Measurements from ENCODE around the genes PCSK5 and RFK.

DNA sequence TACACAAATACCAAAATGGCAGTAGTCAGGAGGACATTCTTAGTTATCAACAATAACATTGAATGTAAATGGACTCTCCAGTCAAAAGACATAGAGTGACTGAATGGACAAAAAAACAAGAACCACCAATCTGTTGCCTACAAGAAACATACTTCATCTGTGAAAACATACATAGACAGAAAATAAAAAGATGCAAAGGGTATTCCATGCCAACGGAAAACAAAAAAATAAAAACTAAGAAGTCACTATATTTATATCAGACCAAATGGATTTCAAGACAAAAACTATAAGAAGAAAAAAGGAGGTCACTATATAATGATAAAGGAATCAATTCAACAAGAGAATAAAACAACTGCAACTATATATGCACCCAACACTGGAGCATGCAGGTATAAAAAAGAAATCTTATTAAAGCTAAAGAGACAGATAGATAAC is 479.4 kb upstream of the RORB start:
- RRBS, result no CpG with 5 or more reads among the region's 1 CpG

GRCh38 chr9:74245695-74246316 is 251.3 kb upstream of the RORB start:
- RRBS, result no CpG with 5 or more reads among the region's 2 CpGs

DNA sequence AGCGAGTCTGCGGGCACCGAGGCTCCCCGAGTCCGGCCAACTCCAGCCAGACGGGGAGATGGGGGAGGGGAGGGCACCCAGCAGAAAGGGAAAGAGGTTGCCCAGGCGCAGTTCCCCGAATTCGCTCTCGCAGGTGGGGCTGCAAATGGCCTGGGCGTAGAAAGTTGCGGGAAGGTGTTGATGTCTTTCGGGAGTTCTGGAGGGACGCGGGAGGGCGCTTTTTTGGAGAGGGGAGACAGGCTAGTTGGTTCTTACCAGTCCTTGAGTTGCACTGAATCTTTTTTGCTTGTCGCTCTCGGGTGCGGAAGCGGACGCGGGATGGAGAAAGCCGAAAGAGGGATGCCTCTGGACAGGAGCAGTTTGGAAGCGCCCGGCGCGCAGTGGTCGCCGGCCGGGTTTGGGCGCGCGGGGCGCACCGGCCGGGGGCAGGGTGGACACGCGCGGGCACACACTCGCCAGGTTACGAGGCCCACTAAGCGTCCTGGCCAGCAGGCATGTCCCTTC is 904 bp downstream of the RORB start:
- RRBS, result no CpG with 5 or more reads among the region's 42 CpGs

- RRBS, result no CpG with 5 or more reads among the region's 14 CpGs
Observed at GRCh38 chr9:74770911-74771422, 116.8 kb downstream of the TRPM6 start.

GRCh38 chr9:75053755-75054384 is 25.8 kb upstream of the CARNMT1 start:
- RRBS, result no CpG with 5 or more reads among the region's 4 CpGs

DNA sequence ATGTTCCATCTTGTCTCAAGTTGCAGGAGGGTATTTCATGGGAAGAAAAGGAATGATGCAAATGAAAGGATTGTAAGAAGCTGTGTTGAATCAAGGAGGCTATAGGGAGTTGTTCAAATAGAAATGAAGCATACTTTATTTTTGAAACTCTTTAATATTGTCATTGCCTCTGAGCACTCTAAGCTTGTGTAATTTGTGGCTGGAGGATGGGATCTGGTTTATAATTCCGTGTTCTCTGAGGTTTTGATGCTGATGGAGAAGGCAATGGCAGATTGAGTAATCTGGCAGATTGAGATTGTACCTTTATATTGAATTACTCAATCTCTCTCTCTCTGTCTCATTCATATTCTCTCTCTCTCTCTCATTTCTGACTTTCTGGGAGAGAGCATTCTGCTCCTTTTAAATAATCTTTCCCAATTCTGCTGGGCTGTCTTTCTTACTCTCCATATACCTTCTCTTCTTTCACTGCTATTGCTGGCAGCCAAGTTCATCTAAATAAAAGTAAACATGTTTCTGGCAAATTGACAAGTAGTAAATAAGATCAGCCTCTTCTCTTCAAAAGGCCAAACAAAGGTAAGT is 288.6 kb downstream of the OSTF1 start:
- RRBS, result no CpG with 5 or more reads among the region's 1 CpG

DNA sequence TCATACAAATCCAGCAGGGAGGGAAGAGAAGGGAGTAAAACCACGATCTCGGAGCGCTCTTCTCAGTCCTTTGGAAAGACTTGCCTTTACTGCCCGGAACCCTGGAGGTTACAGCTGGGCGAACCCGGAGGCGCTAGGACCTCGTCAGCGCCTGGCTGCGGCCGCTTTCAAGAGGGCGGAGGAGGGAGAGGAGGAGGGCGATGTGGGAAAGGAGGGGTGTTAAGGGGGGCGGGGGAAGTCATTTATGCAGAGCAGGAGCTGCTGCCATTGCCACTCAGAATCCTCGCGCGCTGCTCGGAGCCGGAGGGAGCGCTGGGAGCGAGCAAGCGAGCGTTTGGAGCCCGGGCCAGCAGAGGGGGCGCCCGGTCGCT is at the start of gene PCSK5:
Gene PCSK5 (plus strand): TSS at position 270 of the 371 bp plus-strand sequence.
- RRBS, result 4% methylated on average over 8 of the region's 27 CpGs

DNA sequence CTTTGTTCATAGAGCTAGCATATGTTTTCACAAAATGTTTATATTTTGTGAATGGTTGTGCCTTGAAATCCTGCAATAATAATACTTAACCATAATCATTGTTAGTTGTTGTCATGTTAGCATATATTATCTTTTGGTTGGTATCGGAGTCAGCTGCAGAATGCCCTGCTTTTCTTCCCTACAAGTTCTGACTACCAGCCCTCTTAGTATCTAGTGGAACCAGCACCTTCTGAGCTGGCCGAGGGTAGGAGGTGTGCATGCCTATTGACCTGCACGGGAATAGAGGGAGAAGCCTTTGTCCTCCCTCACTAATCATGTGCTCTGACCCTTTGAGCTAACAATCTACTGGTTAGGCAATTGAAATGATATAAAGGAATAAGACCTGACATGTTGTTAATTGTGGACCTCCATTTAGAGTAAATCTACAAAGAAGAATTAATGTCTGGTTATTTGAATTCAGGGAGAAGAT is 4.1 kb downstream of the PCSK5 start:
- RRBS, result no CpG with 5 or more reads among the region's 3 CpGs

DNA sequence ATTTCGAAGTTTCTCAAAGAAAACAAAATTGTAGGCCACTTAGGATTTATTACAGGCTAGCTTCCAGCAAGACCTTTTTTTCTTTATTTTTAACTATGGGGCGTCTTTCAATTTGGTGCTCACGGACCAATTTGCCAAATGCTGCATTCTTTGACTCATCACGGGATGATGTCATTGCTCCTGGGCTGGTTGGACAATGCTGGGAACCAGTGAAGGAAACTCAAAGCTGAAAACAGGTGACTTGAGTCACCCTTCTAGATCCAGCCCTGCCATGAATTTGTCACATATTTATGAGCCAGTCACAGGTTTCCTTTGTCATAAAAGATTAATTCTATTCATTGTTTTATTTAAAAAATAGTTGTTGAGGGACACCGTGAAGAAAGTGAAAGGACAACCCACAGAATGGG is 13.5 kb downstream of the PCSK5 start:
- RRBS, result no CpG with 5 or more reads among the region's 5 CpGs

DNA sequence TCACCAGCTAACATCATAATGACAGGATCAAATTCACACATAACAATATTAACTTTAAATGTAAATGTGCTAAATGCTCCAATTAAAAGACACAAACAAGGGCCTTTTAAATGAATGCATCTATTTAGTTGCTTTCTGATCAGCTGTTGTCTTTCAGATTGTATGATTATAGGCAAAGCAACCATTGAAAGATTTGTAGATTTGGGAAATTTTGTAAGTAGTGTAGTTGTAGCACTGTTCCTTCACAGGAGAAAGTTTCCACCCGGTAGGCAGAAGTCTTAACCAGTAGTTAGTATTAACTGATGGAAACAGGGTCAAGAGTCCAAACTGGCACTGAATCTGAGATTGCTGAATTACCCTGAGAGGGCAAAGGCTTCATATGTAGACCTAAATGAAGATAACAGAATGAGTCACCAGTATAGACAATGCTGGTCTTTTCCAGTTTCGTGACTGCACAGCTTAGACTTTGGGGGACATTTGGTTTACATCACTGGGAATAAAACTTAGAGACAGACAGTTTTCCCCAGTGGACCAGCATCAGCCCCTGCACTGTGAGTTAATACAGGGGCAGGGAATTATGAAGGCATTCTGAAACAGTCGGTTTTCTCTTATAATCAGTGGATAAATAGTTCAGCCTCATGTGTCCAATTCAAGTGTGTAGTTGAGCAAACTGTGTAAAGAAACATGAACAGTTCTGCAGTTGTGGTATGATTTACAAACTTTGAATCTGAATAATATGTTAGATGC is 60.5 kb downstream of the PCSK5 start:
- RRBS, result no CpG with 5 or more reads among the region's 3 CpGs

GRCh38 chr9:76297291-76298056 is 96.8 kb downstream of the RFK start:
- RRBS, result no CpG with 5 or more reads among the region's 23 CpGs

DNA sequence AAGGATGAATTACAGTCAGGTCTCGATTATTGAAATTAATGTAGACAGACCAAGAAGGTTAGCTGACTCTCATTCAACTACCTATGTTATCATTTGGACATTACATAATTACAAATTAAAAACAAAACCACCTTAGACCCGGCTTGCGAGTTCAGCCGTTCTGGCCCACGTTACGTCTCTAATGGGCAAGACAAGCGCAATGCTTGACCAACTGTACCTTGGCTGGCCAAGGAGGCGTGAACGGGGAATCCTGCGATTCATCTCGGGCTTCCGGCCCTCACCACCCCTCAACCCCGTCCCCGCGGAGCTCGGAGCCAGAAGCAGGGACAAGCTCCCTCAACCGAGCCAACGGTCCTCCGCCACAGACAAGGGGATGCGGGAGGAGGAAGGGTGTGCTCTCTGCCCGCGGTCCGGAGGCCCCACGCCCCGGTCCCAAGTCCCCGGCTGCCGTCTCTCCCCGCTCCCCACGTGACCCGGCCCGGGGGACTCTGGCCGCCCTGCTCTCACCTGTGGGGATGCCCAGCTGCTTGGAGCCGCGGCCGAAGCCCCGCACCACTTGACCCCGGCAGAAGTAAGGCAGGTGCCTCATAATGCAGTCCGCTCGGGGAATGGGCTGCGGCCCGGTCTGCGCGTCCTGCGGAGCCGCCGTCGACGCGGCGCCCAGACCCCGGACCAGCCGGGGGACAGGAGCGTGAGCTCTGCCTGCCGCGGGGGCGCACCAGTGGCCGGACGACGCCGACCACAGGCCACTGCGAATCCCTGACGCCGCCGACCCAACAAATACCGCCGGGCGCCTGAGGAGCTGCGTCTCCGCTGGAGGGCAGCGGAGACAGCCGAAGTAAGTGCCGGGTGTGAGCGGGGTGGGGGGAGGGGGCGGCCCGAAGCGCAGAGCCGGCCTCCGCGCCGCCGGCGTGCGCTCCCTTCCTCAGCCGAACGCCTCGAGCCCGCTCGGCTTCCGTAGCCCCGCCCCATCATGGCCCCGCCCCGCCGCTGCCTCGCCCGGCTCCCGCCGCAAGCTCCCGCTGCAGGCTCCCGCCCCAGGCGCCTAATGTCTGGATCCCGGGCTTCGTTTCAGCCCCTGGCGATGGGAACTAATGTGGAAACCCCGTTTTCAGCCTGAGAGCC is at the start of gene RFK:
Gene RFK (minus strand): TSS at position 844 of the 1,125 bp plus-strand sequence.
- RRBS, result 1% methylated on average over 61 of the region's 104 CpGs

GRCh38 chr9:76531276-76531824 is 72.4 kb downstream of the GCNT1 start:
- RRBS, result no CpG with 5 or more reads among the region's 3 CpGs

GRCh38 chr9:76650697-76651144 is 191.7 kb downstream of the GCNT1 start:
- RRBS, result no CpG with 5 or more reads among the region's 2 CpGs

DNA sequence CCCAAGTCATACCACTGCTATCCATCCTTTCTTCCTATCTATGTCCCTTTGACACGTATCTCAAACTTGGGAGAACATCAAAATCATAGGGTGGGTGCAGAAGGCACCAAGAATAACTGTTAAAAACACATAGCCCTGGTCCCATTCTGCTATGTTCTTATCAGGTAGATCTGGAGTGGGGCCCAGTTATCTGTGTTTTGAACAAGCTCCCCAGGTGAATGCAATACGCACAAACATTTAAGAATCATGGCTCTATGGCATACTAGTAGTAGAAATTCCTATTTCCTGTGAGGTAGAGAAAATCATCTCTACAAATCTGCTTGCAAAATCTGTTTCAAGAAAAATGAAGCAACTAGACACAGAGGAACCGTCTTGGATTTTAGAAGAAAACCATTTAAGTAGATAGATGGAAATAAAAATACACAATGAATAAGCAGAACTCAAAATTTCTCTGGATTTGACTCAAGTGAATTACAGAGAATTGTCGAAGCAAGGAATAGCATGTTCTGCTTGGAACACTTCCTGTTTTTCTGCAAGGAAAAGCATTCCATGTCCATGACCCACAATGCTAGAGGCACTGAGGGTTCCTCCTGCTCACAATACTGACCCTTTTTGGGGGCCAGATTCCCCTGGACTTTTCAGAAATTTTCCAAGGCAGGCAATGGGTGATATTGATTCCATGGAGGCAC is 30.0 kb downstream of the PRUNE2 start:
- RRBS, result no CpG with 5 or more reads among the region's 4 CpGs

DNA sequence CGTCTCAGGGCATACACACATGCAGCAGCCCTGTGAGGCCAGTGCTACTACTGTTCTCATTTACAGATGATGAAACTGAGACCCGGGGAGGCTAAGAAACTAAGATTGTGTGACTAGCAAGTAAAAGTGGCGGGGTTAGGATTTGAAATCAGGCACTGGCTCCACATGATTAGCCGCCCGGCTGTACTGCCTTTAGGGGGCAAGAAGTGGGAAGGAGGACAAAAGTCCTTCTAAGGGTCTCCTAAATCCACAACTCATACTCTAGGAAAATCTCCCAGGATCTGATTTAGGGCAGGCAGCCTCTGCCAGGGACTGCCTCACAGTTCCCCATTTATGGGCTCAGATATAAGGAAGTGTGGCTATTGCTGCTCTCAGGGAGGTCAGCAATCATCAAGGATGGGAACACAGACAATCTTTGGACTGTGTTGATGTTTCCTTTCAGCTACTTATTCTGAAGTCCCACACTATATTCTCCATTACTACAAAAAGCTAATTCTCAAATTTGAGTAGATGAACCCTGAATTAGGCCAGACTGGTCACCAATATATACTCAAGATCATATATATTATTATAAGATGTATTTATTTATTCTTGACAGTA is 7.8 kb downstream of the PRUNE2 start:
- RRBS, result 78% methylated on average over 3 of the region's 5 CpGs

DNA sequence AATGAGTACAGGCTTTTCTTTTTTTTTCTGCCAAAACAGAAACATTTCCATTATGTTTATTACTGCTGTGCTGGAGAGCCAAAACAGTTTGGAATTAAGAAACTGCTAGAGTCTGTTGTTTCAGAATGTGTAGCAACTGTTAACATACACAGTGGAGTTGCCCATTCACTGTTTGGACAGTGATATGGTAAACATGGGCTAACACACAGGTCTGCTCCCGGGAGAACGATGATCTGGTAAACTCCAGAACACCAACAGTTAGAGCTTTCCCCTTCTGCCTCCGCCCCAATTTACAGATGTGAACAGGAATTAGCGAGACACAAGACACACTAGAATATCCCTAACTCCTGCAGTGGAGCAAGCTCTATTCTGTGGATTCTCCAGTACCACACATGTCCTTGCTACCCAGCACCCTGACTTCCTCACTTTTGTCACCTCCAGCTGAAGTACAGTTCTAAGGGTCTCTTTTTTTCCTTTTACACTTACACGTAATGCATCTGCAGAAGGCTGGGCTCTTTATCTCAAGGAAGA is 771 bp downstream of the PRUNE2 start:
- RRBS, result no CpG with 5 or more reads among the region's 5 CpGs

GRCh38 chr9:77011863-77012695 is 7.4 kb upstream of the FOXB2 start:
- RRBS, result 10% methylated on average over 6 of the region's 39 CpGs

GRCh38 chr9:77369048-77369454 is 191.7 kb downstream of the VPS13A start:
- RRBS, result no CpG with 5 or more reads among the region's 5 CpGs

DNA sequence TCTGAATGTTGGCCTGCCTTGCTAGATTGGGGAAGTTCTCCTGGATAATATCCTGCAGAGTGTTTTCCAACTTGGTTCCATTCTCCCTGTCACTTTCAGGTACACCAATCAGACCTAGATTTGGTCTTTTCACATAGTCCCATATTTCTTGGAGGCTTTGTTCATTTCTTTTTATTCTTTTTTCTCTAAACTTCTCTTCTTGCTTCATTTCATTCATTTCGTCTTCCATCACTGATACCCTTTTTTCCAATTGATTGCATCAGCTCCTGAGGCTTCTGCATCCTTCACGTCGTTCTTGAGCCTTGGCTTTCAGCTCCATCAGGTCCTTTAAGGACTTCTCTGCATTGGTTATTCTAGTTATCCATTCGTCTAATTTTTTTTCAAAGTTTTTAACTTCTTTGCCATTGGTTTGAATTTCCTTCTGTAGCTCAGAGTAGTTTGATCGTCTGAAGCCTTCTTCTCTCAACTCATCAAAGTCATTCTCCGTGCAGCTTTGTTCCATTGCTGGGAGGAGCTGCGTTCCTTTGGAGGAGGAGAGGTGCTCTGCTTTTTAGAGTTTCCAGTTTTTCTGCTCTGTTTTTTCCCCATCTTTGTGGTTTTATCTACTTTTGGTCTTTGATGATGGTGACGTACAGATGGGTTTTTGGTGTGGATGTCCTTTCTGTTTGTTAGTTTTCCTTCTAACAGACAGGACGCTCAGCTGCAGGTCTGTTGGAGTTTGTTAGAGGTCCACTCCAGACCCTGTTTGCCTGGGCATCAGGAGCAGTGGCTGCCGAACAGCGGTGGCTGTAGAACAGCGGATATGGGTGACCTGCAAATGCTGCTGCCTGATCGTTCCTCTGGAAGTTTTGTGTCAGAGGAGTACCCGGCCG is 165.3 kb downstream of the GNA14 start:
- RRBS, result no CpG with 5 or more reads among the region's 15 CpGs